Monocyte (primary cell): ENCODE results near the gene KLHL30.

- PRO-cap, 2 experiments: peak in 2 of 2 experiments; most common plus-strand start chr2:237692333 (in 2); most common minus-strand start chr2:237692499 (in 1)
These were observed 64.7 kb downstream of the LRRFIP1 start for GRCh38 chr2:237691989-237692658.

GRCh38 chr2:237714997-237715470, 83.5 kb upstream of the RBM44 start:
- PRO-cap, 2 experiments: peak in 1 of 2 experiments; most common plus-strand start chr2:237715169 (in 1)

DNA sequence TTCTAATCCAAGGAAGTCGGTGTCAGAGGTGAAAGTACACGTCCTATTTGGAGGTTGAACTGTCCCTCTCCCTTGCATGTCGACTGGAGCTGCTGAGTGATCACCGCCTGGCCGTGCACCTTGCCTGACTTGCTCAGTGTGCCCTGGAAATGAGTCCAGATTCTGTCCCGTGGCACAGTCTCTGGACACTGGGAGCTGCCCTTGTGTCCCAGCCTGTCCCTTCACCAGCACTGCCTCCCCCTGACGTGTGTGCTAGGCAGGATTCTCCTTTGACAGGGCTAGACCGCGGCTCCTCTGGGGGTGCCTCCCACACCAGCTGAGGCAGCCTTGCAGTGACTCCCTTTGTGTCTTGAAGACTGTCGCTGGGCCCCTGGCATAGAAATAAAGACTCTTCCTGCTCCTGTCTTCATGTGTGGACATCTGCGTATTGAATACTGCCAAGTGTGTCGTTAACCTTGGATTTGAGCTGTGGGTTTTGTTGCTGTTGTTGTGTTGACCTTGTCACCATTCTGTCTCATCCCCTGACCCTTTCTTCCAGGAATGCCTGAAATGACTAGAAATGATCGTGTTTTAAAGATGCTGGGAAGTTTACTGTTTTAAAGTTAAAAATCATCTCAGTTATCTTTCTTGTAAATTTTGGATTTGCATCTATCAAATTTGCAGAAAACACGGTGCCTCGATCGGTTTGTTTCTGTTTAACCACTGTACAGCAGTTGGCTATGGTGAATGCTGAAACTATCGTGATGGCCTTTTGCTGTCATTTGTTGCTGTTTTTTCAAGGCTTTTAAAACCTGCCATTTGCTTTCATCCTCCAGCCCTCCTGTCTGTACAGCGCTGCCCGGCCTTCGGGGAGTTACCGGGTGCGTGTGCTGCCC, 65.4 kb upstream of the RBM44 start:
- PRO-cap, 2 experiments: no peak in any of the 2 experiments

DNA sequence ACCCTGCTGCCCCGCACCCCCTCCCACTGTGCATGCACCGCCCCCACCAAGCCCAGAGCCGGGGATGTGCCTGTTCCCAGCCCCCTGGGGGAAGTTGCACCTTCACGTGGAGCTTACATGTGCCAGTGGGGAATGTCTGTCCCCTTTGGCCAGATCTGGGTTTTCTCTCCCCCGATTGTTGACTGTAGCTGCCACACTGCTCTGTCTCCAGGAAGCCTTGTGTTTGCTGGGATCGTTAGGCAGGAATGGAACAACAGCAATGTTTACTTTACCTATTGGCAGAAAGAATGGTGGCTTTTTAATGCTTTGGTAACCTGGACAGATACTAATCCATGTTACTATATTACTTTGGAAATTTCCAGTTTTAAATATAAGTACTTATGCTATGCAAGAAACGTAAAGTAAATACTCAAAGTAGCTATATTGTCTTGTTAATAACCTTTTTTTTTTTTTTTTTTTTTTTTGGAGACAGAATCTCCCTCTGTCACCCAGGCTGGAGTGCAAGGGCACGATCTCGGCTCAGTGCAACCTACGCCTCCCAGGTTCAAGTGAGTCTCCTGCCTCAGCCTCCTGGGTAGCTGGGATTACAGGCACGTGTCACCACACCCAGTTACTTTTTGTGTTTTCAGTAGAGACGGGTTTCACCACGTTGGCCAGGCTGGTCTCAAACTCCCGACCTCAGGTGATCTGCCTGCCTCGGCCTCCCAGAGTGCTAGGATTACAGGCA, 64.6 kb upstream of the RBM44 start:
- PRO-cap, 2 experiments: peak in 1 of 2 experiments; most common plus-strand start position 232 of the sequence (in 1)

DNA sequence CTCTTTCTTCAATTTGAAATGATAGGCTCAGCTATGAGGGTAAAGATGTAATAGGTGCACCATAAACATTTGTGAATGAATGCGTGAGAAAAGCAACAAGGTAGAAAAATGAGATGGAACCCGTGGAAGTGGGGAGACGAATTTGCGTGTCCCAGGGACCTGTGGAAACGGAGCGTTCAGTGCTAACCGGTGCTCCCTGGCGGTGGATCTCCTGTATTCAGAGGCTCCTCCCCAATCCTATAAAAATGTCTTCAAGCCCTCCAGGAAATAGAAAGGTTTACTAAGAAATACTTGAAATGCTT, 62.9 kb upstream of the RBM44 start:
- PRO-cap, 2 experiments: peak in 2 of 2 experiments; most common plus-strand start position 188 of the sequence (in 2)

- PRO-cap, 2 experiments: no peak in any of the 2 experiments
These were observed 19.7 kb downstream of the RAMP1 start for GRCh38 chr2:237879111-237879529.

DNA sequence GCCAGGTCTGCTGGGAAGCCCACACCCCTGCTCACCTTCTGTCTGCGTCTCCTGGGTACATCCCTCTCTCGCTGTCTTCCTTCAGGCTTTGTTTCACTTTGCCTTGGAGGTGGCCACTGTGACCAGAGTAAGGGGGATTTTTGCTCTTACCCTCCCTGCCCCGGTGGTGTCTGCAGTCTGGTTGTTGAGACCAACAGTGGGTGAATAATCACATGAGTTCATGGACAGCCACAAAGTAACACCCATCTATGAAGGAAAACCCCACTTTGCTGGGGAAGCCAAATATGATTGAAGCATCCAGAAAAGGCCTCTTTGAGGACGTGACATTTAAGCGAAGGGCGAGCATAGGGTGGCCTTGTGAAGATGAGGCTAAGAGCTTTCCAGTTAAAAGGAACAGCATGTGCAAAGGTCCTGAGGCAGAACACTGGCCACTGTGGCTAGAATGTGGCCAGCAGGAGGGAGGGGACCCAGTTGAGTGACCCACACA, 41.8 kb downstream of the RAMP1 start:
- PRO-cap, 2 experiments: no peak in any of the 2 experiments

DNA sequence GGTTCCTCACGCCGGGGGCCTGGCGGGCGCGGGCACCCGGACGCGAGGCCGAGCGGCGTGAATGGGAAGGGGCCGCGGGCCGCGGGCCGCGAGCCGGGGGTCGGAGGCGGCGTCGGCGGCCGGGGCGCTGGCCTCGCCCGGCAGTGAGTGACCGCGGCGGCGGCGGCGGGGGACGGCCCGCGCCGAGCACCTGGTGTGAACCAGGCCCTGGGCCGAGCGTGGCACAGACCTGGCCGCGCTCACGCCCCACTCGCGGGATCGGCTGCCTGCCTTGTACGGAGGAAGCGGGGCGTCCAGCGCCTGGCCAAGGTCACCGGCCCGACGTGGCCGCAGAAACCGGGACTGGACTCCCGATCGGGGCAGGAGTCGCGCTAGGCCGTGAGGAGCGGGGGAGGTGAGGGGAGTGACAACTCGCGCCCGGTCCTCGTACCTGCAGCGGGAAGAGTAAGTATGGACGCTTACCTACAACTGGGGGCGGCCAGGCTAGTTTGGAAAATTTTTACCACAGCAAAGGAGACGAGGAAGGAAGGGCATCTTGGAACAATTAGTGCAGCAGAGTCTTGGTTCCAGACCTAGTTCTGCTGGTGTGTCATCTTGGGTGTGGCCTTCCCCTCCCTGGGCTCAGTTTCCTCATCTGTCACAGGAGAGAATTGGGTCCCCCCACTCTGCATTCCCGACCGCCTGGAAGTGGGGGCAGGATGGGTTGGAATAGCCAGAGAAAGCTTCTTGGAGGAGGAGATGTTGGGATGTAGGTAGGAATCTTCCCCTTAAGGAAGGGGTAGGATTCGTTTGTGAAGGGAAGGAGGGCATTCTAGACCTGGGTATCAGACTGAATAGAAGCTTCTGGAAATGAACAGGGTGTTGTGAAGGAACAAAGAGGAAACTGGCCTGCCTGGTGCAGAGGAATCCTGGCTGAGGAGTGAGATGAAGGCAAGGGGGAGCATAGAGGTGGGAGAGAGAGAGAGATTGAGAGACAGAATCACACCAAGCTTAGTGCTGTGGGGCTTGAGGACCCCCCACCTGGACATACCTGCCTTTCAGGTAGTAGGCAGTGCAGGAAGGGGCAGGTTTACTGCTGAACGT, 775 bp downstream of the UBE2F start:
- PRO-cap, 2 experiments: peak in 1 of 2 experiments; most common minus-strand start position 546 of the sequence (in 1)

DNA sequence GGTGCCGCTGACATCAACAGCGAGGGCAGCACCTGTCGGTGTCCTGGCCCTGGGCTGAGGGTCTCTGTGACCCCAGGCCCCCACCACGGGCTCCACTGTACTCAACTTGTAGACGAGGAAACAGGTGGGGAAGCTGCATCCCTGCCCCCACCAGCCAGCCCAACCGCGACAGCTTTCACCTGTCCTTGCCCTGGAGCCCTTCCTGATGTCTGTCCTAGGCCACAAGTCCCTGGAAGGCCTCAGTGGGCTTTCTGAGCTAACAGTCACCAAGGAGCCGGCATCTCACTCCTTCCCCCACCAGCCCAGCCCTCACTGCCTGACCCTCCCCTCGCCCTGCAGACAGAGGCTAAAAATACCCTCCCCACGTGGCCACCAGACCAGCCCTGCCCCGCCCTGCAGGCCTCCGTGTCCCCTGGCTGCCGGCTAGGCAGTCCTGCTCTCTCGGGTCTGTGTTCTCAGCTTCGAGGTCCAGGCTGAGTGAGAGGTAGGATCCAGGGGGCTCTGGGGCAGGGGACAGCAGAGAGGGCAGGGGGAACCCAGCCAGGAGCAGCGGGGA, at the start of gene KLHL30:
Gene KLHL30 (plus strand): TSS at position 394 of the 556 bp plus-strand sequence.
- PRO-cap, 2 experiments: no peak in any of the 2 experiments

DNA sequence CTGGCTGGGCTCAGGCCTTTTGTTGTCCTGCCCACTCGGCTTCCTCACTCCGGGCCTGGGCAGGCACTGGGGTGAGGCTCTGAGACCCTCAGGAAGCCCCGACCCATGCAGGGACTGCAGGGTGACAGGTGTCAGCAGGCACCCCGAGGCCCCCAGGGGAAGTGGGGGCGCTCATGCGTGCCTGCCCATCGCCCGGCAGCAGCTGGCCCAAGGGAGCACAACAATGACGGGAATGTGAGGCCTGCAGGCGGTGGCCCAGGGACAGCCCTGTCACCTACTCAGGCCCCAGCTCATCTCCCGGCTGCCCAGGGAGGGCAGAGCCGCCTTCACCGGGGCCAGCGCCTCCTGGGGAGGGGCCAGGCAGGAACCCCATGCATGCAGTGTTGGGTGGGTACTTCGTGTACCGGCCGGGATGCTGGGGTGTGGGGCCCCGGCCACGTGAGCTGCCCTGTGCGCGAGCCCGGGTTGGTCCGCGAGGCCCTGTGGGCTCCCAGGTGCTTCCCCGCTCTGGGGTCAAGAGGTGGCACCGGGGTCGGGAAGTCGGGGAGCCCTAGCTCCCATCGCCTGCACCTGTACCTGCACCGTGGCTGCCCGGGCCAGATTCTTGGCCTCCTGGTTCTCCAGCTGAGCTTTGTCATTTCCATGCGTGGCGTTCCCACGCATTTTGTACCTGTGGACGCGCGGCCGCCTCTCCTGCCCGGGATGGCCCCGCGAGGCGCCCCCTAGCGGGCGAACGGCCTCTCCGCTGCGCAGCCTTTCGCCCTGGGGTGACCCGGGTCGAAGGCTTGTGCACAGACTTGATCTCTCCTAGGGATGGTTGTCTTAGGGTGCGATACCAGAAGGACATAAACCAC, 793 bp downstream of the KLHL30 start:
- PRO-cap, 2 experiments: no peak in any of the 2 experiments

- PRO-cap, 2 experiments: no peak in any of the 2 experiments
These were observed 16.8 kb upstream of the HES6 start for GRCh38 chr2:238256449-238257290.

DNA sequence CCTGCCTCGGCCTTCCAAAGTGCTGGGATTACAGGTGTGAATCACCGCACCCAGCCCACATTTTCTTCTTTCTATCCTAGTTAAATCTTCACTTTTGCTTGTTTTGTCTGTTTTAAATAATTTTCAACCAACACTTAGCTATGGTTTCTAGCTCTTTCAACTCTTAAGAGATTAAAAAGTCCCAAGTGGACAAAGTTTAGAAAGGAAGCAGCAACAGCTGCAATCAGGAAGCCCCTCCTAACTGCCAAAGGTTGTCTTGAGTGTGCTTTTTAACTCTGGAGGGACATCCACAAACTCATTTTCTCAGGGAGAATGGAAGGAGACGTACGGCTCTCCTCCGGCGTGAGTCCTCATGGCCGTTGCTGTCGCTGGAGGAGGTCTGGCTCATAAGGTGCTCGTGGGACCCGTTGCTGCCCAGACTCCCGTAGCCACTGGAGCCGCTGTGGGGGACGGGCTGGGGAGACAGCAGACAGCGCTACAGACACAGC, 20.7 kb upstream of the HES6 start:
- PRO-cap, 2 experiments: peak in 1 of 2 experiments; most common minus-strand start position 300 of the sequence (in 1)

GRCh38 chr2:238272766-238273493, 15.5 kb downstream of the PER2 start:
- PRO-cap, 2 experiments: no peak in any of the 2 experiments

- PRO-cap, 2 experiments: no peak in any of the 2 experiments
These were observed 1.7 kb upstream of the PER2 start for GRCh38 chr2:238290019-238290660.

- PRO-cap, 2 experiments: no peak in any of the 2 experiments
These were observed 11.5 kb upstream of the PER2 start for GRCh38 chr2:238299723-238300561.

DNA sequence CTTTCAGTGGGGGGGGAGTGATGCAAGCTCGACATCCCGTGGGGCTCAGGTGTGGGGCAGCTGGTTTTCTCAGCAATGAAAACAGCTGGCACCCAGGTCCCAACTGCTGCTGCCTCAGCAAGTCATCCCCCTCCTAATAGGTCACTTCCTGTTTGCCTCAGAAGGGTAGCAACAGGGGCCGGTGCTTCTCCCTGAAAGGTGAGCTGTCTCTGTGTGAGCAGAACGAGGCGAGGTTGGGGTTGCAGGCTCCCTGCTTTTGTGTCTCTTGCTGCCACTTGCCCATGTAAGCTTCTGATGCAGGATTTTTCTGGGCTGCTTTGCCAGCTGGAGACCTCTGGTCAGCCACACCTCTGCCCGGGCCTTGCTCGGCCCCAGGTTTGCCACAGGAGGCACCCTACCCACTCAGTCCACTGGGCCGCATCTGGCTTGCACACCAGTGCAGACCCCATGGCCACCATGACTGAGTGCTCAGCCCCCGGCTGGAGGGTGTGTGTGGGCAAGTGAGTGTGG, 11.6 kb upstream of the ASB1 start:
- PRO-cap, 2 experiments: no peak in any of the 2 experiments

DNA sequence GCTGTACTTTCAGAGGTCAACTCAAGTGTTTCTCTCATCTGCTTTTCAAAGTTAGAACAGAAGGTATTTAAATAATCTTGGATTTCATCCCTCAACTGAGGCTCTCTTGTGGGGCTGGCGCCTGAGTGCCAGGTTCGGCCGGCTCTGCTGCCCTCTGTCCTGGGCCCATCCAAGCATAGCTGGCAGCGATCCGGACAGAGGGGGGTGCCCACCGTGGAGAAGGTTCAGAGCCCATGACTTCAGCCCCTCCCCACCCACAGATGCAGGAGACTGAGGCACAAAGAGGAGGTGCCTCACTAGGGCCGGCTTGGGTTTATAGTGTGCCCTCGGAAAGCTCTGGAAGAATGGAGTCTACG, 132.1 kb downstream of the ASB1 start:
- PRO-cap, 2 experiments: no peak in any of the 2 experiments

DNA sequence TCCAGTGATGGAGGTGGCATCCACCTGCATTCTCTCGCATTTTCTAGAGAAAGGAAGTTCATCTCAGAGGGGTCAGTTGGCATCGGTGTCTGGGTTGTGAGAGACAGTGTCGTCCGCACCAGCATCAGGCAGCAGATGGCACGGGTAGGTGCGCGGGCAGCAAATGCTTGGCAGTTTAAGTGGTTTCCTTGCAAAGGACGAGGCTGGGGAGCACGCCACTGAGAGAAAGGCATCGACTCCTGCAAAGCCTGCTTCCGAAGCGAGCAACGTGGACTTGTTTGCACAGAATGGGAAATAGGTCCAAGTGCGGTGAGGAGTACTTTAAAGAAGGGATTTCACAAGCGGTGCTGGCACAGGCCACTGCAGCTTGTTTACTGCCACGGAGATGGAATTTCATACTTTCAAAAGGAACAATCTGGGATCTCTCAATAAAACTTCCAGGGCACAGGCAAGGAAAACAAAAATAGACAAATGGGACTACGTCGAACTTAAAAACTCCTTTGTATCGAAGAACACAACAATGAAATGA, 21.1 kb downstream of the TWIST2 start:
- PRO-cap, 2 experiments: no peak in any of the 2 experiments

DNA sequence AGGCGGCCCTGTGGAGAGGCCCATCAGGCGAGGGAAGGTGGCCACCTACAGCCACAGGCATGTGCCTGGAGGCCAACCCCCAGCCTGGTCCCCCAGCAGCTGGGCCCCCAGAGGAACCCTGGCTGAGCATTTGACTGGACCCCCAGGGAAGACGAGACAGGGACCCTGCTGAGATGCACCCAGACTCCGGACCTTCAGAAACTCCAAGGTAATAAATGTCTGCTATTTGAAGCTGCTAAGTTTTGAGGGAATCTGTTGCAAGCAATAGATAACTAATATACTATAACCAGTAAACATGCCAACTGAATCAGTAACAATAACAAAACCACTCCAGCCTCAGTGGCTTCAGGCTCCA, 199.1 kb downstream of the TWIST2 start:
- PRO-cap, 2 experiments: peak in 1 of 2 experiments; most common minus-strand start position 202 of the sequence (in 1)

DNA sequence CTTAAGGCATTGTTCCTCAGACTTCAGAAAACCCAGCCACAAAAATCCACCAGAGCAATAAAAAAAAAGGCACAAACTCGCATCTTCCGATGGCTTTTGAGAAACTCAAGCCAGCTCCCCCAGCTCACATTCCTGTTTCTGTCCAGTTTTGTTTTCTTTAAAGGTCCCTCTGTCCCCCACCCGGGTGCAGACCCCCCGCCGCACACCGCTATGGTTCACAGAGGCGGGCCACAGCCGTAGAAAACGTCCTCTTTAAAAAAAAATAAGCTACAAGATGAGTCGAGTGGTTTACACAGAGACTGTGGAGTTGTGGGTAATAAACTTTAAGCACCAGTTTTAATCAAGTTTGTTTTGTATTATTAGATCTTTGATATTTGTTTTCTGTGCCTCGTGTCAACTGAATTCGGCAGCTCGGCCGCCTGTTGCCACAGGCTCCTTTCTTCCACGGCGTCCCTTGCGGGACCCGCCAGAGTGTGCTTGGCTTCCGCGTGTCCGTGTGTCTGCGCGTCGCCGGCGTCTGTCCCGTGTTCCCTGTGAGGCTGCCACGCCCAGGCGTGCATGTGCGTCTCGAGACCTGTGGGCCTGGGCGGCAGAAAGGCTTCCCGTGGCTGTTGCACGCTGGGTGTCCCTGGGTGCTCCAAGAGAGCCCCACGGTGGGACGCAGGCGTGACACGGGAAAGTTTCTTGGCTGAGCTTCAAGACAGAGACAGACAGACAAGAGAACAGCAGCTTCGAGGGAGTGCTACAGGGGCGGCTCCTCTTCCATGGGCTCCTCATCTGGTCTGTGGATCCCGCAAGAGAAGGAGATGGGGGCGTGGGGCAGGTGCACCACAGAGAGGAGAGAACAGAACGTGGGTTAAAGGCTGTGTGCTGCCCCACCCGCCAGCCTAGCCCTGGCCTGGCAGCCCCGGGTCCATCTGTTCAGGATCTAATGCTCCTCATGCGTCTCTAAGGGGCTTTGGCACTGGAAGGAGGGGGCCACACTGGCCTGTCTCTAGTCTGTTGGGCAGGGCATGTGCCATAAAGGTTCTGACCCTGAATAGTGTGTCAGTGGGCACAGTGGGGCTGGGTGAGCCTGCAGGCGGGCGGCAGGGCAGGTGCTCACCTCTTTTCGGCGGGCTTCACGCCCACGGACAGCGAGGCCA, 204.8 kb downstream of the TWIST2 start:
- PRO-cap, 2 experiments: peak in 1 of 2 experiments; most common minus-strand start position 848 of the sequence (in 1)